HEK293 (cell line): Measurements from ENCODE around the genes LTC4S and MRNIP.

DNA sequence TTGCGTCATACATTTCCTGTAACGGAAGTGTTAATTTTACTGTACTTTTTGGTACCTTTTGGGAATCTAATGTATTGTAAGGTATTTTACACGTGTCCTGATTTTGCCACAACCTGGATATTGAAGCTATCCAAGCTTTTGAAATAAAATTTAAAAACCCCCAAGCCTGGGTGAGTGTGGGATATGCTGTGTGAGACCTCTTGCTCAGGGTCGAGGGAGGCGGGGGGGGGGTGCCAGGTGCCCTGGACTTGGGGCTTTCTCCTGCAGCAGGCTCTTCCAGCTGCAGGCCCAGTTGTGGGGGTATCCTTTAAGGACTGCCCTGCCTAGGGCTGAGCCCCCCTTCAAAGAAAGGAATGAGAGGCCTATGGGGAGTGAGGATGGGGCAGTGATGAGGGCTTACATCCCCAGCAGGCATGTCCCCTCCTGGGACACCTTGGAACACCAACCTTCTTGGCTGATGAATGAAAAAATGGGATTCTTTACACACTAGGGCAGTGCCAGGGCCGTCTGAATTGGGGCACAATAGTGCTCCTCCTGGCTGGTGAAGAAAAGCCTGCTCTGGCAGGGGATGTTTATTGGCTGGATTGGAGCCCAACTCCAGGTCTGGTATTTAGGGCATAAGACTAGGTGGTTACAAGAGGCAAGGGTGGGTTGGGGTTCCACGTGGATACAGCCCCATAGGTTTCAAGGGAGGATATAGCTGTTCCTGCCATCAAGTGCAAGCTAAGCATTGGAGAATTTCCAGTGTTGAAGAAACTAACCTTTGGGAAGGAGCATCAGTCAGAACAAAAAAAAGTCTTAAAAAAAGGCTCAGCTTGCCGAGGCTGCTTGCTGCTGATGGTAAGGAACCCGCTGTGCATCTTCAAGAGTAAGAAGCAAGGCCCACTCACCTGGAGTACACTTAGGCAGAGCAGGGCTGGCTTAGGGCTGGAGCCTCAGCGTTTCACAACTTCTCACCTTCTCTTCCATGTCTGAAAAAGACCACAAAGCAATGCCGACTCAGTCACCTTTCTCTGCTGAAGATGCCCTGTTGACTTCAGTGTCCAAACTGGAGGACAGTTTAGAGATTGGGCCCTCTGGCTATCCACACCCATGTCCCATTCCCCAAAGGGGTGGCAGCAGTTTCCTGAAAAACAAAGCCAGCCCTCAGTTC, 7.0 kb downstream of the HNRNPAB start:
- PRO-cap = no peak
- RRBS, 2 experiments = no CpG with 5 or more reads among the region's 11 CpGs

GRCh38 chr5:178221348-178222273, 11.0 kb downstream of the PHYKPL start:
- PRO-cap = no peak
- RRBS, 2 experiments = no CpG with 5 or more reads among the region's 9 CpGs

DNA sequence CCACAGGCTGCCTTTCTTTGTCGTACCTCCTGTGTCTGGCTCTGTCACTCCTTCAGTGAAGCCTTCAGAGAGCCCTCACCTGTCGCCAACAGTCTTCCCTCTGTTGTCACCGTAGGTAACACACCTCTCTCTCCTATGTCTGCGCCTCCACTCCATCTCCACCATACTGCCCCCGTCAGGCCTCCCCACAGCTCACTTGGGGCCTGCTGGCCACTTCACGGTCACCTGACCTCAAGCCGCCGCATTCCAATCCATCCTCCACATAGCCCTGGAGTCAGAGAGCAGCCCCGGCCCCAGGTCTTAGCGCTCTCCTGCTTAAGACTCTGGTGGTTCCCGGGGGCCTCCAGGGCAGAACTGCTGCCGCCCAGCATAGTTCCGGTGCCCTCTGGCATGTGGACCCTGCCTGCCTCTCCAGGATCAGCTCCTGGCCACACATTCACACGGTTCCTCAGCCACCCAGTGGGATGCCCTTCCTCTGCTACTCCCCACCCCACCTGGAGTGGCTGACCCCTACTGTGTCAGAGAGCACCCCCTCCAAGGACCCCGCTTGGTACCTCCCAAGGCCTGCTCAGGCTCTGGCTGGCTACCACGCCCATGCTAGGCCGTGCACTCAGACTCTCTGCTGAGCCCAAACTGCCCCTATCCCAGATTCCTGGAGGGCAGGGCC, 8.8 kb downstream of the PHYKPL start:
- PRO-cap = no peak
- RRBS, 2 experiments = 84 to 91% methylated on average over 3 of the region's 17 CpGs

DNA sequence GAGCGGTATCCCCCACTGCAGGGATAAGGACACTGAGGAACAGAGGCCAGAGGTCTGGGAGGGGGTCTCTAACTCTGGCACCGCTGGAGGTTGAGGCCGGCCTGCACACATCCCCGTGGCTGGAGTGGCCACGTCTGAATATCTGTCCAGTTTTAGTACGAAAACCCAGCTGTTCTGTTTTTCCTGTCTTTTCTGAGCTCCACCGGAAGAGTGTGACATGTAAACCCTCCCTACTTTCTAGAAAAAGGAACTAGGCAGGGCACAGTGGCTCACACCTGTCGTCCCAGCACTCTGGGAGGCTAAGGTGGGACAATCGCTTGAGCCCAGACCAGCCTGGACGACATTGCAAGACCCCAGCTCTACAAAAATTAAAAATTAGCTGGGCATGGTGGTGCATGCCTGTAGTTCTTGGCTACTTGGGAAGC, 8.1 kb upstream of the PHYKPL start:
- PRO-cap = no peak
- RRBS, 2 experiments = no CpG with 5 or more reads among the region's 10 CpGs

GRCh38 chr5:178296495-178296694, 63.8 kb upstream of the PHYKPL start:
- PRO-cap = no peak
- RRBS, 2 experiments = 100% methylated on average over 2 of the region's 10 CpGs; no CpG with 5 or more reads in 1 of the 2 experiments

DNA sequence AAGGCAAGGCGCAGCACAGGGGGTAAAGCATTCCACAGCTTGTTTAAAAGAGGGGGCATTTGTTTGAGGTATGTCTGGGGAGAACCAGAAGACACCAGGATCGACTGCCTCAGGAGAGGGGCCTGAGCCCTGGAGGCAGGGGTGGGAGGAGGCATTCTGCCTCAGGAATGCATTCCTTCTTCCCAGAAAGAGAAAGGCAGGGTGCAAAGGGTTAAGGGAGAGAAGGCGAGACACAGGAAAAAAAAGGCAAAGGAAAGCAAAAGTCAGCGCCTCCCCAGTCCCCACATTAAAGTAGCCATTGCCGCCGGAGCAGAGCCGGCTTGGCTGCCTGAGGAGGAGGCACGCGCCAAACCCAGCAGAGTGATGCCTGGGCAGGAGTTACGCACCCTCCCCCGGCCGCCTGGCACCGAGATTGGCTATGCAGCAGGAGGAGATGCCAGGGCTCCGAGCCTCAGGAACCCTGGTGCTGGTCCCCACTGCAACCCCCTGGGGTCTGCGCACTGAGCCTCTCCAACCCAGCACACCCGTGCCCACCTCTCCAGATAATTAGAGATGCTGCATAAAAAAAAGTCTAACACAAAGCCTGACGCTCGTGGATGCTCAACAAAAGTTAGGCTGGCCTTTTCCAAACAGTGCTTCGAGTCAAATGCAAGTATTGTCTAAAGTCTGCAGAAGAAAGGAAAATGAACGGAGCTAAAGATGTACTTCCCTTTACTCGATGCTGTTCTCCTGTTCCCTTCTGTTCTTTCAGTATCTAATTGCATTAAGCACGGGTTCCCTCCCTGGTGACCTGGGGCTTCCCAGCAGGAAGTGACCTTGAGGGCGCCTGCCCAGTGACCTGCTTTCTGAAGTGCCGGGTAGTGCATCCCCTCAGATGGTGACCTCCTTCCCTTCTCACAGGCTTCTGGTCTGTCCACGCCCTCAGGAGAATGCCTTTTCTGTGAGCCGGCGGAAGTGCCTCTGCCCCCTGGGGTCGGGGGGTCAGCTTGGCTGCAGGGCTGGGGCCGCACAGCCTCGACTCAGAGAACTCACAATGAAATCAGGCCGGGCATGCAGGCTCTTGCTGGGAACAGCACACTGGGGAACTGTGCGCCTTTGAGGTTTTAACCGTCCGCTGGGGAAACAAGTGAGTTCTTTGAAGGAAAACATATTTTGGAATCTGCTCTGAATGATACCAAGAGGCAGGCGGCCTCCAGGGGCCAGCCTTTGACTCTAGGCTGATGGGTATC, 124.2 kb upstream of the PHYKPL start:
- PRO-cap = no peak
- RRBS, 2 experiments = 54 to 72% methylated on average over 10 to 12 of the region's 35 CpGs

DNA sequence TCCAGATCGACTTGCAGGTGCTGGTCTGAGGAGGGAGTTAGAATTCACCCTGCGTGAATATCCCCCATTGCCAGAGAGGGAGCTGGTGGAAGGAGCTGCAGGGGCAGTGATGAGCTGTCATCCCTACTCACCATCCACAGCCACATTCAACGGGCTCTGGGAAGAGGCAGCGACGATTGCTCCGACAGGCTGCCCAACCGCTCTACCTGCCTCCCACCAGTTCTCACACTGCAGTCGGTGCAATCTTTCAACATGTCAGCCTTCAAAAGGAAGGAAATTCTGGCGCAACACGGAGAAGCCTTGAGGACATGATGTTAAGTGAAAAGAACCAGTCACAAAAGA, 40.9 kb upstream of the CLK4 start:
- PRO-cap = no peak
- RRBS, 2 experiments = no CpG with 5 or more reads among the region's 10 CpGs

DNA sequence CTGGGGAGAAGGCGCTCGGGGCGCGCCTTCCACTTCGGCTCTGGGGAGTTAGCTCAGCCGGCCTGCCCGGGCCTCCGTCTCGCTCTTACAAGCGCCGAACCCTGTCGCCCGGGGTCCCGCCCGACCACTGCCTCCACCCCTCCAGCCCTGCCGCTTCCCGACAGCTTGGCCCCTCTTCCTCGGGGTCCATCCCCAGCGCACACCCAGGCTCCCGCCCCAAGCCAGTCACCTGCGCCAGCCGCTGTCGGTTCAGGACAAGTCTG, 142 bp downstream of the GRM6 start:
- PRO-cap = no peak
- RRBS, 2 experiments = 62 to 81% methylated on average over 11 to 13 of the region's 23 CpGs

DNA sequence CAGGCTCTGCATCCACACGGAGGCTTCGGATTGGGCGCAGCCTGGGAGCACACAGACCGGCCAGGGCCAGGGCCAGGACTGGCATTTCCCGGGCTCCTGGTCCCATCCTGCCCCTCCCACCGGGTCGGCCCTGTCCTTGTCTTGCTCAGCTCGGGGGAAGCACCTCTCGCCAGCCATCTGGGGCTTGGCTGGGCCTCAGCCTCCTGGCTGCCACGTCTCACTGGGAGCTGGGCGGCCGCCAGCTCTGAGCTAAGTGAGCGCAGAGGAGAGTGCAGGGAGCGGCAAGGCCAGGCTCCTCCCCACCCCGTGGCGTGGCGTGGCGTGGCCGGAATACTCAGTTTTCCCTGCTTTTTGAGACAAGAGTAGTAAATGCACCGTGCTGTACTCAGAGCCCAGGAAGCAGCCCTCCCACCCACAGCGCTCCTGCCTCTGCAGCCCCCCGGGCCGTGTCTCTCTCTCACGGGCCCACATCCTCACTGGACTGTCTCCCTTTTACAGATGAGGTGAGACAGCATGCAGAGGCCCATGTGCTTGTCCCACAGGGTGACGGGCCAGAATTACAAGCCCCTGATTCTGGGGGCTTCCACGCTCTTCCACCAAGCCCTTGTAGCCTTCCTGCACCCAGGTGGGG, 31.0 kb downstream of the ADAMTS2 start:
- PRO-cap = no peak
- RRBS, 2 experiments = no CpG with 5 or more reads among the region's 26 CpGs

DNA sequence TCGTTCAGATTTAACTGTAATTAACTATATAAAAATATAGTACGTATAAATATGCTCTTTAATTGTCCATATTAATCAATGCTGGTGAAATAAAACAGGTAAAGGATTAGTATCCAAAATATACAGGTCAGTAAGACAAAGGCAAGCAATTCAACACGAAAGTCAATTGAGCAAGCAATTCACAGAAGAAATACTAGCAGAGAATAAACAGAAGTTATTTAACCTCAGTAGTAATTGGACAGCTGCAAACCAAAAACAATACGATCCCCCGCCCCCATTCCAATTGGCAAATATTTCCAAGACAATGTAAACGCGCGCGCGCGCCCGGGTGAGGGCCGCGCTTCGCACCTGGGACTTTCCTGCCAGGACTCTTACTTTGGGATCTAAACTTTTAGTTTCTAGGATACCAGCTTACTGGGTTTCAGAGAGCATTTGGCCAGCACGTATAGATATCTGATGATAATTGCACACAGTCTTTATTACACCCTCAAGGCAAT, 8.5 kb downstream of the RUFY1 start:
- PRO-cap = bidirectional peak, plus-strand start at position 335 of the sequence, minus-strand start at position 281 of the sequence
- RRBS, 2 experiments = no CpG with 5 or more reads among the region's 16 CpGs

GRCh38 chr5:179620247-179621156, 3.0 kb downstream of the HNRNPH1 start:
- PRO-cap = no peak
- RRBS, 2 experiments = no CpG with 5 or more reads among the region's 7 CpGs

GRCh38 chr5:179657558-179657896, 23.3 kb downstream of the CBY3 start:
- PRO-cap = unidirectional peak, plus-strand start at chr5:179657762; unidirectional peak, minus-strand start at chr5:179657793
- RRBS, 2 experiments = no CpG with 5 or more reads among the region's 15 CpGs

DNA sequence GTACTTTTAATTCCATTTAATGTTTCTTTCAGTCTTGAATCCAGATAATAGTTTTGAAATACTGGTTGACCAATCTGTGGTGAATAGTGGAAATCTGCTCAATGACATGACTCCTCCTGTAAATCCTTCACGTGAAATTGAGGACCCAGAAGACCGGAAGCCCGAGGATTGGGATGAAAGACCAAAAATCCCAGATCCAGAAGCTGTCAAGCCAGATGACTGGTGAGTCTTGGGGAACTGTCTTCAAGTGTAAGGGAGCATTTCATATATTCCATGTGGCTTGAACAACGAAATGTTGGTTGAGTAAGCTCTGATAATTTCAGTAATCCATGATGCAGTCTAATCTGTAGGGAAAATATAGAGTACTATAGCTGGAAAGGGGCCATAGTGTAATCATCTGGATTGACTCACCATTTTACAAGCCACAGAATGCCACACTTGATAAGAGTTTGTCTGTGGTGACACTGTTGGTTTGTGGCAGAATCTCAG, 16.5 kb upstream of the MAML1 start:
- PRO-cap = no peak
- RRBS, 2 experiments = no CpG with 5 or more reads among the region's 4 CpGs

DNA sequence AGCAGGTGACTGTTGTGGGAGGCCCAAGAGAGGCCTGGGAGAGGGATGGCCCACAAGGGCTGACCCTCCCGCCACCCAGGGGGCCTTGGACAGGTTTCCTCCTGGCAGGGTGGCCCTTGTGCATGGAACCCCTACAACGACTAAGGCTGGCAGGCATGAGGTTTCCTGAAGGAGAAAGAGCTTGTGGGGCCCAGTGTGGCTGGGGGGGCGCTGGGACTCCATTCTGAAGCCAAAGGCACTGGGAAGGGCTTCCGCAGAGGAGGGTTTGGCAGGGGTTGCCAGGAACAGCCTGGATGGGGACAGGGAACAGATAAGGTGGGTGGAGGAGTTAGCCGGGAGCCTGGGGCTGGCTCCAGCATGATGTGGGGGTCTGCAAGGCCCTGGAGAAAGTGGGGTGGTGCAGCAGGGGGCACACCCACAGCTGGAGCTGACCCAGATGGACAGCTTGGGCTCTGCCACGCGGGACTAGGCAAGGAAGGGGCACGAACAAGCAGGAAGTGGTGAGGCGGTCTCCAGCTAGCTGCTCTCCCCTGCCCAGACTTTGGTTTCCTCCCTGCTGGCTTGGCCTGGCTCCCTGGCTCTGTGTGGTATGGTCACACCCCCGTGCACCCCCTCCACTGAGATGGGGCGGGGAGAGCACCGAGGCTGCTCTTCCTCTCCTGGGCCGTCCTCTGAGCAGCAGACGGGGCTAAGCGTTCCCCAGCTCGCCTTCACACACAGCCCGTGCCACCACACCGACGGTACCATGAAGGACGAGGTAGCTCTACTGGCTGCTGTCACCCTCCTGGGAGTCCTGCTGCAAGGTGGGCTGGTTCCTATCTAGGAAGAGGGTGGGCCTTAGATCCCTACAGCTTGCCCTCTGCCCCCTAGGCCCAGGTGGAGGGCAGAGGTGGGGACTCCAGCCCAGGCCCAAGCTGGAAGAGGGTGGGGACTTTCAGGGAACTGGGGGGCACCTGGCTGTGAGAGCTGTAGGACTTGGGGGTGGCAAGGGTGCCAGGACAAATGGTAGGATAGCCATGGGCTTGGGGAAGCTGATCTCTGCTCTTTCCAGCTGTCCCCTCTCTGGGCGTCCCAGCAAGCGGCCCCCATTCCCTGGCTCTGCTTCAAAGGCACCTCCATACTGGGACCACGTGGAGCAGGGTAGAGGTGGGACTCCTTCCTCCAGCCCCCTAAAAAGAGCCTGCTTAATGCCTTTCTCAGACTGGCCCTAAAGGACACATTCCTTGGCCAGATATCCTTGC, at the start of gene LTC4S:
LTC4S (plus strand) TSS at position 651 of the 1,241 bp plus-strand sequence.
- PRO-cap = no peak
- RRBS, 2 experiments = no CpG with 5 or more reads among the region's 23 CpGs

DNA sequence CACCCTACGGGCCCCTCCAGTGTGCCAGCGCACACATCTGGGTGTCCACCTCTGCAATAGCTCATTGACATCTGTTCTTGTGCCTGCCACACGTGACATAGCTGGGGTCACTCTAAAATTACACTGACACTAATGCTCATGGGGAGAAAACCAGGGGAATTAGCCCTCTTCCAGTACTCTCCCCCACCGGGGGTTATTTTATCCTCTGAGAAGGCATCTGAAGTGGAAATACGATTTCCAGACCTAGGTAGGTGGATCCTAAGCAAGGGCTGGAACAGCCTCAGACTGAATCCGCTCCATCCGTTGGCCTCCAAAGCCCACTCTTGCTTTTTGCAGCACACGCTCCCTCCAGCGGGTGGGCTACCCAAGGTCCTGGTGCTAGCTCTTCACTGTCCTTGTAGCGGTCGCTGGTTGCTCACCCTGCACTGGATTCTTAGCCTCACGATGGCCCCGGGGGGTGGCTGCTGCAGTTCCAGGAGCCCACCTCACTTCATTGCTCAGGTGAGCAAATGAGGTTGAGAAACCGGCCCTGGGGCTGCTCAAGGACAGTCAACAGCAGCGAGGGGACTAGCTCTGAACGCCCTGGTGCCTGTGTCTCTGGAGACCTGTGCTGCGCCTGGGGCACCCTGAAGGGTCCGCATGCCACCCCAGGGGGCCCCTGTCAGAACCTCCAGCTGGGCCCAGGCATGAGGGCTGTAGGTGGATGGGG, 4.5 kb downstream of the MGAT4B start:
- PRO-cap = no peak
- RRBS, 2 experiments = 71 to 86% methylated on average over 2 of the region's 18 CpGs

DNA sequence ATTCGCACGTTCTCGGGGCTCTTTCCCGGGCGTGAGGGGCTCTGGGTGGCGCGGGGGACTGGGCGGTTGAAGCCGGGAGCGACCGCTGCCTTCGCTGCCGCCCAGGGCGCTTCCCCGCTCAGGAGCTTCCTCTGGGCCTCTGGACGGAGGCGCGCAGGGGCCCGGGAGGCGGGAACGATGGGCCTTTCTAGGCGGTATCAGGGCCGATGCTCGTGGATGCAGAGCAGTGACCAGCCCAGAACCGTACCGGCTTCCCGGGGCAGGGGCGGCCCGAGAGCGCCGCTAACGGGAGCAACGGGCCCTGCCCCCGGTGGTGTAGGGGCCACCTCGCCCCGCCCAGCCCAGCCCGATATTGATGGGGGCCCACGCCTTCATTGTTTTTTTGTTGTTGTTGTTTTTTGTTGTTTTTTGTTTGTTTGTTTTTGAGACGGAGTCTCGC, 600 bp upstream of the MGAT4B start:
- PRO-cap = bidirectional peak, plus-strand start at position 203 of the sequence, minus-strand start at position 141 of the sequence; unidirectional peak, minus-strand start at position 312 of the sequence
- RRBS, 2 experiments = 1 to 2% methylated on average over 31 of the region's 40 CpGs

DNA sequence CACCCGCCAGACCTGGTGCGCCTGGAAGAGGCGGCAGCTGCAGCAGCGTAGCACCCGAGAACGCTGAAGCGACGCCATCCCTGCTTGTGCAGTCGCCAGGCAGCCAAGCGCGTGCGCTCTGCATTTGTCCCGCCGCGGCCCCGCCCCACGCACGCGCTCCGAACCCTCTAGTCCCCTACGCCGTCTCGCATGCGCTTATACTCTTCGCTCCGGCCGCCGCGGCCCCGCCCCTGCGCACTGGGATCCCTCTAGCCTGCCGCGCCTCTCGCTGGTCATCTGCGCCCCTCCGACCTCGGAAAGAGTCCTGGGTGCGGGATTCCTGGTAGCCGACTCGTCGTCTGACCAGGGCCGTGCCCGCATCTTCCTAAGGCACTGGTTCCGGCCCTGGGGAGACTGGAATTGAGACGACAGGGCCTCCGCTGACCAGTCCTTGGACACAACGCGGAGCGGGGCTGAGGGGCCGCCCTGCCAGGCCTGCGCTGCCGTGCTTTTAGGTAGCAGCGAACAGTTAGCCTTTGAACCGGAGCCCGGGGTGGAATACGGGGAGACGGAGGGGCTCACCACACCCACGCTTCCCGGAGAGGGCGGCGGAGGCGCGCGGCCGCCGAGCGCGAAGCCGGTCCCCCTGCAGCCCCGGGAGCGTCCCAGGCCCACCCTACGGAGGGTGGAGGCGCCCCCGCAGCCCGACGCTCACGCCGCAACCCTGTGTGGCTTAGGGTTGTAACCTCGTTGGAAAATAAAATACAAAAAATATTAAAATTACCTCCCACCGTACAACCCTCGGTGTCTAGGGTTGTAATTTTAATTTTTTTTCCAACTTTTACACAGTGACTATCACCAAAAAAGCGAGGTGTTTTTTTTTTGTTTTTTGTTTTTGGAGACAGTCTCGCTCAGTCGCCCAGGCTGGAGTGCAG, at the start of gene MRNIP:
MRNIP (minus strand) TSS at position 99 of the 914 bp plus-strand sequence.
- PRO-cap = bidirectional peak, plus-strand start at position 275 of the sequence, minus-strand start at position 88 of the sequence; unidirectional peak, minus-strand start at position 709 of the sequence
- RRBS, 2 experiments = 1 to 3% methylated on average over 15 of the region's 84 CpGs

DNA sequence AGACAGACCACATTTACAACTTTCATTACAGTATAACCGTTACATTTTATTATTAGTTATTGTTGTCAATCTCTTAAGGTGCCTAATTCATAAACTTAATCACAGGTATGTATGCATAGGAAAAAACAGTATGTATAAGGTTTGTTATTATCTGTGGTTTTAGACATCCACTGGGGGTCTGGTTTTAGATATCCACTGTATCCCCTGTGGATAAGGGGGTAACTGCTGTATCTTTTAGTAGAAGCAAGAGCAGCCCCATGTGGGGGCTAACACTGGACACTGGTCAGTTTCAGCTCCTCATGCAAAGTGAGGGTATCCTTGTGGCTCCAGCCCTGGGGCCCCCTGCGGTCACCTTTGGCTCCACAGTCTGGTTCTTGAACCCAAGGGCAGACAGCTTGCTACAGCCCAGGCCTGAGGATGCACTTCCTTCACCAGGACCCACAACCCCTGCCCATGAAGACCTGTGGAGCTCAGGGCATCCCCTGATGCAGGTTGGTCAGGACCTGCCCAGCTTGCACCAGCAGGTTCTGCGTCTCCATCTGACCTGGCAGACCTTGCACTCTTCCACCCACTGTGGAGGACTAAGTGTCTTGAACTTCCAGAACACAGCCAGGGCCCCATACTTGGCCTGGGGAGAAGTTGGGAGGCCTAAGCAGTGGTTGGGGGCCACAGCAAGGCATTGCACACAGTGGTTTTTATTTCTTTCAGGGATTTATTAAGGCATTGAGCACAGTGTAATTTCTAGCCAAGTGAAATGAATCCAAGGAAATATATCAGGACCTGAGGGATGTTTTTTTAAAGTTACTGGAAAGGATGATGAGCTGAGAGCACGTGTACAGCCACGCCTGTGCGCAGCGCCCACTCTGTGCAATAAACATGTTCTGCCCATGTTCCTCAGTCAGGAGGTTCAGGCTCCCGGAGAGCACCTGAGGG, 3.7 kb upstream of the MRNIP start:
- PRO-cap = no peak
- RRBS, 2 experiments = no CpG with 5 or more reads among the region's 8 CpGs

- PRO-cap = no peak
- RRBS, 2 experiments = no CpG with 5 or more reads among the region's 14 CpGs
These were observed 48.8 kb upstream of the TBC1D9B start for GRCh38 chr5:179956306-179957004.

- PRO-cap = no peak
- RRBS, 2 experiments = no CpG with 5 or more reads among the region's 11 CpGs
These were observed 23.7 kb downstream of the RNF130 start for GRCh38 chr5:180047754-180048434.